ENCODE data around the genes HSDL2, ZFP37, RNF183 and HDHD3.

- PRO-cap, 2 experiments = no peak in any of the 2 experiments
These were observed 82.0 kb downstream of the SUSD1 start for GRCh38 chr9:112093148-112093540.

GRCh38 chr9:112281156-112281665 is 52.2 kb downstream of the PTBP3 start:
- PRO-cap, 2 experiments = no peak in any of the 2 experiments

DNA sequence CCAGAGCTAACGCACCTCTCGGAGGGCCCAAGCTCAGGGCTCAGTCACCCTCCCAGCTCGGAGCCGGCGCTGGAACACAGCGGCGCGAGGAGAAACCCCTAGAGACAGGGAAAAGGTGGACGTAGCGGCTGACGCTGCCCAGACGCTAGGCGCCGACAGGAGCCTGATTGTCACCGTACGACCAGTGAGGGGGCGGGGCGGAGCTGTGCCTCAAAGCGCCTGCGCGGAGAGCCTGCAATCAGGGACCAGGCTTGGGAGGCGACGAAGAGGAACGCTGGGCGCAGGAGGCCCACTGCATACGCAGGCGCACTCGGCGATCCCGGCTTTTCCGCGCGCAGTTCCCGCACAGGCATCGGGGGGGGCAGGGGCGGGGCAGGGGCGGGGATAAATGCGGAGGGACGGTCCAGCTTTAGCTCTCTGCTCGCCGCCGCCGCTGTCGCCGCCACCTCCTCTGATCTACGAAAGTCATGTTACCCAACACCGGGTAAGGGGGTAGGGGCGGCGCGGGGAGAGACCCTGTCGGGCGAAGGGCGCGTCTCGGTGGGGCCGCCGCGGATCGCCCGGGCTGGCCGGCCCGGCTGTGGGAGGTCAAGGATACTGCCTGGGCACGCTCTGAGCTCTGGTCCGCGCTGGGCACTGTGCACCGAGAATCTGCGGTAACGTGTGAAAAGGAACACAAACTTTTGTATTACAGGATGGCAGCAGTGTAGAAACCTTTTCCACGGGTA is at the start of gene HSDL2:
Gene HSDL2 (plus strand): TSS at position 412 of the 728 bp plus-strand sequence.
- PRO-cap, 2 experiments = peak in 2 of 2 experiments; most common plus-strand start position 412 of the sequence (in 2); most common minus-strand start position 78 of the sequence (in 1)

DNA sequence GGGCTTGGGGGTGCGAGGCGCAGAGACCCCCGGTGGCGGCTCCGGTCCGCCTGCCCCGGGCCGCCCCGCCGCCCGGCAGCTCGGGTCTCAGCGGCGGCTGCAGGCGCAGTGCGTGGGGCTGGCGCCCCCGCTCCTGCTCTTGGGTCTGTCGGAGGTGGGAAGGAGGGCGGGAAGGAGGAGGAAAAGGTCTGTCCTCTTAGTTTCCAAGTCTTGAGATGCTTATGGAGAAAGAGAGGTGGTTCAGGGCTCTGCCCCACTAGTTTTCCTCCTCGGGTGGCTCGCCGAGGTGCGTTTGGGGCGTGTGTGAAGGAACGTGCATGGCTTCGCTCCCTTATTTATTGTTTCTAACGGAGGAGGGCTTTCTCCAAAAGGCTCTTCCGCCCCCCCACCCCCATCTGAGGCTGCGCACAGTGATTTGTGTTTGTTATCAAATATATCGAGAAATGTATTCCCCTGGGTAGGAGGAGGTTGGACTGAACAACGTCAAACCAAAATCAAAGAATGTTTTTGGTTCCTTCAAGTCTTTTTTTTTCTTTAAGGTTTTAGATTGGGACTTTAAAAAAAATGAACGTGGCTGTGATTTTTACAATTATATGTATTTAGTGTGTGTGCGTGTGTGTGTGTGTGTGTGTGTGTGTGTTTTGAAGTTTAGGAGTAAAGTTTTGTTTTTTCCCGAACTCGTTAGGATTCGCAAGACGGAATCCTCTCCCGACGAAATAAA is 868 bp downstream of the KIAA1958 start:
- PRO-cap, 2 experiments = peak in 1 of 2 experiments; most common minus-strand start position 150 of the sequence (in 1)

DNA sequence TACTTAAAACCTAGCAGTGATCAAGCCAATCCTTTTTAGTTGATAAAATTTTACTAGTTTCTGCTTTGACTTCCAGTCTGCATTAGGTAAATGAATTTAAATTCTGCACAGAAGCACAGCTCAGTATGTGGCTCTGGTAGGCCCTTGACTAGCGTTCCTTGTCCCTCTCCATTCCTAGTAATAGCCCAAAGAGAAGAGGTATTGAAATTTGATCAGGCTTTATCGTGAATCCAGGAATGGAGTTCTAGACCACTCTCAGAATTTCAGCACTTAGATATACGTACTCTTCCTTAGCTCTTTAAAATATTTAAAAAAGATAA is 2.3 kb downstream of the KIAA1958 start:
- PRO-cap, 2 experiments = no peak in any of the 2 experiments

DNA sequence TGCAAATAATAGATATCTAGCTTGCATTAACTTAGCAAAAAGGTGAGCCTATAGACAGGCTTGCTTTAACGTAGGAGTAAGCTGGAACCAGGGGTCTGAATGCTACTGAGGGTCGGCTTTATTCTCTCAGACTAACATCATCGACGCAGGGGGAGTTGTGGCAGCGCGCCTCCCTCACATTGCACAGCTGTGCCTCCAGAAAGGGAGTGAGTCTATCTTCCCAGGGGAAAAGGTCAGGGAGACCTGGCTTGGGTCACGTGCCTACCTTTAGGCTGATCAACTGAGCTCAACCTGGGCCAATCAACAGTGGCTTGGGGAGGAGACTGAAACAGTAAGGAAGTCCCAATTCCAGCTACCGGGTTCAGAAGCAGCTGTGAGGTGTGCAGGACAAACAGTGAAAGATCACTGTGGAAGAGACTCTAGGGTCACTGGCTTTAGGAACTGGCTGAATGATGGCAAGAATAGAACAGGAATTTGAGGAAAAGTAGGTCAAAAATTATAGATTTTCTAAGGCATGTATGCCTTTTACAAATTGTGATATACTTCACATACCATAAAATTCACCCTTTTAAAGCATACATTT is 14.3 kb downstream of the SNX30 start:
- PRO-cap, 2 experiments = no peak in any of the 2 experiments

DNA sequence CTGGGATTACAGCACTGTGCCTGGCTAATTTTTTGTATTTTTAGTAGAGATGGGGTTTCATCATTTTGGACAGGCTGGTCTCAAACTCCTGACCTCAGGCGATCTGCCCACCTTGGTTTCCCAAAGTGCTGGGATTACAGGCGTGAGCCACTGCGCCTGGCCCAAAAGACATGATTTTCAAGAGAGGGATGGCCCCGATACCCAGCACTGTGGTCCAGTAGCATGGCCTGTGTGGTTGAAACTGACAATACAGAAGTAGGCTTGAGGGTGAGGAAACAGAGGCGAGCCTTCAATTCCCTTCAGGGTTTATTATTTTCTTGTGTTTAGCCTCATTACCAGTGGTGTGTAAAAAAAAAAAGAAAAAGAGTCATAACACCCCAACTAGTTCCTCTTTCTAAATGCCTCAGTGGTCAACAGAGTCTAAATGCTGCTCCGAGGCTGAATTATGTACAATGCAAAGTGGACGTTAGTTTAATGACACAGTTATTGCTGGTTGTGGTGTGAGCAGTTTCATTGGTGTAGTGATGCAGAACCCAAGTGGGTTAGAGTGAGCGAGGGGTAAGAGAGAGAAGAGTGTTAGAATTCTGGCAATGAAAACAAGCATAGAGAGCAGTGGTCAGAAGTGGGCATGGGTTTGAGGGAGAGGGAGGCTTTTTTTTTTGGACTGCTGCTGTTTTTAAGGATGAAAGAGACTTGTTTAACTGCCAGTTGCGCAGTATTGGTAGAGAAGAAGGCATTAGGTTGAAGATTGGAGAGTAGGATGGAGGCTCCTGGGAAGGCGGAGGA is 58.9 kb downstream of the SNX30 start:
- PRO-cap, 2 experiments = no peak in any of the 2 experiments

- PRO-cap, 2 experiments = no peak in any of the 2 experiments
These were observed 50.8 kb downstream of the SLC46A2 start for GRCh38 chr9:112839785-112840280.

GRCh38 chr9:112868967-112869824 is 21.5 kb downstream of the SLC46A2 start:
- PRO-cap, 2 experiments = no peak in any of the 2 experiments

DNA sequence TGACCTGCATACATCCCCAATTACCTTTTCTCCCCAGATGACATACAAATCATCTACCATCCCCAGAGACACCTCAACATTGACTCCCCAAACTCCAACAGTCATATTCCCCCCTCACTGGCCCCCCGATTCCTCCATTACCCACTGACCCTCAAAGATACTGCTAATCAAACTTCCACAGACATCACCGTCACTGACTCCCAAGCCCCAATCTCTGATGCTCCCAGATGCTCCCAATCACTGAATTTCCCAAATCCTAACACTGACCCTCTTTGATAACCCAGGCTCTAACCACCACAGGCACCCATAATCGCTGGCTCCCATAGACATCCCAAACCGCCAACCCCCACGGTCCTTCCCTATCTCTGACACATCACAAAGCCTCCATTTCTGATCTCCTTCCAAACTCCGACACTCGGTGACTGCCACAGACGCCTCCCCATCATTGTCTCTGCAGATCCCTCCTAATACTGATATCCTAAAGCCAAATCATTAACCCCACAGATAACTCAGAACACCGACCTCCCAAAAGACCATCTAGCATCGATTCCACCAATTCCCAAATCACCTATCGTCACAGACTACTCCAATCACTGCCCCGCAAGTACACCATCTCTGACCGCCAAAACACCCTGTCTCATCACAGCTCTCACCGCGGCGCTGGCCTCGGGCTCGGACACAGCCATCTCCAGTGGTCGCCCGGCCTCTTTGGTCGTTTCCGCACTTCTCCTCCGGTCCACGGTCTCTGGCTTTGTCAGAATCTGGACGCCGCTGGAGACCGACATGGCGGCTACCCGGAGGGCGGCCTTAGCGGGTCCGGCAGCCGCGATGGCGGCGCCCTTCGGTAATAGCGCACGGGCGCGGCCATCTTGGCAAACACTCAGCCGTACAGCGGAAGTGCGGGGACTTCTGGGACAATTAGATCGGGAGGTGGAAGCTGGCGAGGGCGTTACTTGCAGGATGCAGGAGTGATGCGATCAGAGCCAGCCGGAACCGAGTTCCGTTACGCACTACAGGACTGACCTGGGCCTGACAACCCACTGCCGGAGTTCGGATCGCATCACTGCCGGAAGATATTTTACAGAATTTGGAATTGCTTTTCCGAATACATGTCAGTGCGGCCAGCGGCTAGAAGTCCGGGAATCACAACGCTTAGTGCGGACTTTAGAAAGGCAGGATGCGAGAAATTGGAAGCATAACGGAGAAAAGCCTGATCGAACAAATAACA is at the start of gene ZFP37:
Gene ZFP37 (minus strand): TSS at position 821 of the 1,228 bp plus-strand sequence.
- PRO-cap, 2 experiments = no peak in any of the 2 experiments

DNA sequence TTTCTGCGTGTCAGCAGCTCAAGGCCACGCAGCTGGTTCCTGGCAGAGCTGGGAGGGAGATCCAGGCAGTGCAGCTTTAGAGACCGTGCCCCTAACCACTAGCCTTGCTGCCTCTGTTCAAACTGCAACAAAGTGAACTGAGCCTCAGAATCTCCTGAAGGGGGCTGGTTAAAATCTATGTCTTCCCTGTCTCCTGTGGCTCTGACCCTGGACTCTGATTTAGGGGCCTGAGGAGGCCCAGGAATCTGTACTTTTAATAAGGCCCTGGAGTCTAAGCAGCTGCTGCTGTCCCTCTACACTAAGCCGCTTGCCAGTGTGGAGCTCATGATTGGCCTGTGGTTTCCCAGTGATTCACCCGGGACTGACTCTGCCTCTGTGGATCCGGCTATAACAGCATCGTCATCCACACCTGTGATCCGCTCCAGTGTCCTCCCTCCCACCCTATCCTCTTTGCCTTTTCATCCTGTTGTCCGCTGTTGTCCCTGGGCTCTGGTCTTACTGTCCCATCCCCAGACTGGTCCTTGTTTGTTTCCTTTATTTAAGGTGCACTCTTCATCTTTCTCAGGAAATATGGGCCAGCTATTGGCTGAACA is 3.6 kb downstream of the SLC31A2 start:
- PRO-cap, 2 experiments = no peak in any of the 2 experiments

DNA sequence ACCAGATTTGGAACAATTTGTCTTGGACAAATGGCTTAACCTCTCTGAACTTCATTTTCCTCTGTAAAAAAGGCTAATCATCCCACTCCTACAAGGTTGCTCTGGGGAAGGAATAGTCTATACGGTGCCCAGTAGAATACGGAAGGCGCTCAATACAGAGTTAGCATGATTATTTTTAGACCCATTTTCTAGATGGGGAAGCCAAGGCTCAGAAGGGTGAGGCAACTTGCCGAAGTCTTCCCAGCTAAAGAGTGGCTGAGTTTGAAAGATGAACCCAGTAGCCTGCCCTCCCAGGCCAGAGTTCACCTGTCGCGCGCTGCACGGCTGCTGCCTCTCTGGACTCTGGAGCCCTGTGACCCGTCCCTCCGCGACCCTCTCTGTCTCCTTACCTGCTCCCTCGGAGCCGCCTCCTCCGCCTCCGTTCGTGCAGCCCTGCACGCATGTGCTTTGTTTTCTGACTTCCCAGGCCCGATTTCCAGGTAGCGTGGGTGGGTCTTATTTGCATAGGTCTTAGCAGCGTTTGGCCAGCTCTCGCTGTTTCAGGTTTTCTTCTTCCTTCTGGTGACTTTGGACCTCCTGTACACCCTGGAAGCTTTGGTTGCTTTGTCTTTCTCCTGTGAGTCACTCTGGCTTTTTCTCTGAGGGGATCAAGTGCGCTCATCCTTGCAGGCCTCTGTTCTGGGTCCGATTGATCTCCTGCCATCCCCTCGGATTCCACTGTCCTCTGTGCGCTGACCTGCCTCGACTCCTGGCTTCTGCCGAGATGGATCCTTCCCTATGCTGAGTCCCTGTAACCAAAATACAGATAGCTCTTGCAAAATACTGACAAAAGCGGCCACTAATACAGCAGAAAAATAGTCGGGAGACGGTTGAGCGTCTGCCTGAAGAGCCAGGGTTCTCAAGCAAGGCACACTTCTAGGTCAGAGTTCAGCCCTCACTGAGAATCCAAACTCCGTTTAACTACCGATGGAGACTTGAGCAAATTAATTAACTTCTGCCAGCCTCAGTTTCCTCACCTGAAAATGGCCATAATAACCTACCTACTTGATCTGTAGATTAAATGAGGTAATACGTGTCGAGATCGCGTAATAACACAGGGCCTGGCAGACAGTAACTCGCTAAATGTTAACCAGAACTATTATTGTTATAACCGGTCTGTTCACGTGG is at the start of gene RNF183:
Gene RNF183 (minus strand): TSS at position 710 of the 1,167 bp plus-strand sequence.
- PRO-cap, 2 experiments = peak in 1 of 2 experiments; most common minus-strand start position 426 of the sequence (in 1)

GRCh38 chr9:113376535-113377704 is at the start of gene HDHD3:
Gene HDHD3, minus strand, starts transcription at chr9:113376986.
- PRO-cap, 2 experiments = peak in 2 of 2 experiments; most common plus-strand start chr9:113377108 (in 2); most common minus-strand start chr9:113376934 (in 2)

DNA sequence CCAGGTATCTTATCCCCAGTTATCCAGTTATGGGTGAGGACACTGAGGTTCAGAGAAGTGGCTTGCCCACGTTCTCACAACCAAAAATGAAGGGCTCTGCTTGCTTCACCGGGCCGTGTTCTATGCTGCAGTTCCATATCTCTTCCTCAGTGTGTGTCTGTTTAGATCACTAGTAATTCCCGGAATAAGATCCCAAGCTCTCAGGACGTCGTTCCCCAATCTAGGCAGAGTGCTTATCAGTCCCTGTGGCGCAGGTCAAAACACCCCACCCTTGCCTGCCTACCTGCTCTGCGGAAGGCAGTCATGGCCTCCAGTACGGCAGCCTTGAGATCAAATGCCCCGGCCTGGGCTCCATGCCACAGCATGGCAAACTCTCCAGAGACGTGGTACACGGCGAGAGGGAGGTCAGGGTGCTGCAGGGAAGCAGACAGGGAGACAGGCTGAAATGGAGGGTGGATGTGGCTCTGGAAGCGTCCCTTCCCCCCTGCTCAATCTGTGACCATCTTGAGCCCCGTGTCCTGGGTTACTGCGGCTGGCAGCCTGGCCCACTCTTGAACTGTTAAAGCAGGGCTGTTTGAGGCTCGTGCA is 12.0 kb upstream of the HDHD3 start:
- PRO-cap, 2 experiments = no peak in any of the 2 experiments

DNA sequence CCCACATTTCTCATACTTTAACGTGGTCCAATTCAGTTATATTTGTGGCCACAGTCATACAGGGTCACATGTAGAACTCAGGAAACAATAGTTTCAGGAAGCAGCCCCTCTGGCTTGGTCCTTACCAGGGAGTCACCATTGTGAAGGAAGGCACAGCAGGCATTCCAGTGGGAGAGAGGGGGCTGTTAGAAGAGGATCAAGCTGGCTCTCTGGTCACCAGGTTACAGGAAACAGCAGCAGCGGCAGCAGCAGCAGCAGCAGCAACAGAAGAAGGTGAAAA is 14.5 kb downstream of the C9orf43 start:
- PRO-cap, 2 experiments = no peak in any of the 2 experiments

DNA sequence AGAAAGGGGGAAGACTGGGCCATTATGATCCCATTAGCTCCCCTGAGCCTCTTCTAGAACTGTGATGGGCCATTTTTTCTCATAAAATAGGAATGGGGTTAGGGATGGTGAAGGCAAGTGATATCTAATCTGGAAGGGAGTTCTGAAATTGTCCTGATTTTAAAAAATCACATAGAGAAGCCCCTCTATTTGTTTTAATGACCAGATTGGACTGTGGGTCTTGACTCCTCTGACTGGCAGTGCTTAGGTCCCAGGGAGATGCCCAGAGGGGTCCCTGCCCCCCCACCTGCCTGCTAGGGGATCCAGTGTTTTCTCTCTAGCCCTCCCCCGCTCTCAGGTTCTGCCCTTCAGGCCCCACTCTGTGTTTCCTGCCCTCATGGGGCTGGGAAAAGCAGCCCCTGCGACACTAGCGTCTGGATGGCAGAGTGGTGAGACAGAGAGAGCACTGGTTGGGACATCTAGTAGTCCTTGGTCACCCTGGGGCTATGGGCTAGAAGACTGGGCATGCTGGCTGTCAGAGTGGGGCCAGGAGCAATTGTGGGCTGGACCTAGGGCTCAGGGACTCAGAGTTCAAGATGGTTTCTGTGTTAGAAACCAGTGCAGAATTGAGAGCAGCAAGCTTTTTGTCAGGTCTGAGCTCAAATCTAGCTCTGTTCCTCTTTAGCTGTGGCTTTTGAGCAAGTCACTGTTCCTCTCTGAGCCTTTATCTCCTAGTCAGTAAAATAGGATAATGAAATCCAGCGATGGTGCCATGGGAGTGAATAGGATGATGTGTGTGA is 38.8 kb downstream of the RGS3 start:
- PRO-cap, 2 experiments = no peak in any of the 2 experiments

DNA sequence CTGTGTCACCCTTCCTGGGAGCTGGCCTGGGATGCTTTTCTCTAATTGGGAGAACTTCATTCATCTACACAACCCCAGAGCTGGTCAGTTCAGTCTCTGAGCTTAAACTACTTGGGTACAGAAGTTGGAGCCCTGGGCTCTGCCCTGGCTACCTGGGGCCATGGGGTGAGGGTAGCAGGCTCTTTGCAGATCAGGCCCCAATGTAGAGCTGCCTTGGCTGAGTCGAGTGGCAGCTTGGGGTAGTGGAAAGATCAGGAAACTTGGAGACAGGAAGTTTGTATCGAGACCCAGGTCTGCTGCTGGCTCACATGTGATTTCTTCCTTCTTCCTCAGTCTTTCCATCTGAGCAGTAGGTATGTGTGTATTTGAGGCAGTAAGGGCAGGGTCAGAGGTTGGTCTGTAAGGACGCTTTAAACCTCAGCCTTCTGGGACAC is 54.6 kb downstream of the RGS3 start:
- PRO-cap, 2 experiments = no peak in any of the 2 experiments

- PRO-cap, 2 experiments = no peak in any of the 2 experiments
These were observed 103.1 kb downstream of the RGS3 start for GRCh38 chr9:113566668-113567065.

DNA sequence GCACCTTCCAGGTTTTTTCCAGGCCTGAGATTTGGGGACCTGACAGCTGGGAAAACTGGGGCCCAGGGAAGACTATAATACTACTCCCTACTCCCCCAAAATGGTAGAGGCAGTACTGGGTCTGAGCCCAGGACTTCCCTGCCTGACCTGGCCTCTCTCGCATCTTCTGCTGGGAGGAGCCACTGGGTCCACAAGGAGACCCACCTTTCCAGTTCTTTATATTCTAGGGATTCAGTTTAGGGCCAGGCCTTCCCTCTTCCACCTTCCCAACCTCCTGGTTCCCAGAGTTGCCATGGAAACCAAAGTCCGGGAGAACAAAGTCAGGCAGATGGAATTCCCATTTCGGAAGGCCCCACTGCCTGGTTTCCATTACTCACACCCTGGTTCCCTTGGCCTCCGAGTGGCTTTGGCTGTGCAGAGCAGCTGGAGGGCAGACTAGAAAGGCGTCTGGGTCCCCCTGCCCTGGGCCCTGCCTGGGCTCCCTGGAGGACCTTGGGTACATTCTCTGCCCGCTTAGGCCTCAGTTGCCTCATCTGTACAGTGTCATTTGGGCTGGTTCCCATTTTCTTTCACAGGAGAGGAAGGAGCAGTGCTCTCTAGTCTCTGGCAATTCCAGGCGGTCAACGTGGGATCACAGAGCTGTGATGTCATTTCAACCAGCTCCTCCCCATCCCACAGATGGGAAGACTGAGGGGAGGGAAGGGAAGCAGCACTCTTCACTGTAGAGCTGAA is 136.1 kb downstream of the RGS3 start:
- PRO-cap, 2 experiments = no peak in any of the 2 experiments

GRCh38 chr9:113620126-113621114 is 156.9 kb downstream of the RGS3 start:
- PRO-cap, 2 experiments = peak in 2 of 2 experiments; most common plus-strand start chr9:113620722 (in 2); most common minus-strand start chr9:113620611 (in 1)

Measured in Colon Carcinoma Metastatic in the Brain (tissue), 2 donors.